Temporal lobe (tissue), 2 donors: ENCODE measurements around a stretch of chr2.

DNA sequence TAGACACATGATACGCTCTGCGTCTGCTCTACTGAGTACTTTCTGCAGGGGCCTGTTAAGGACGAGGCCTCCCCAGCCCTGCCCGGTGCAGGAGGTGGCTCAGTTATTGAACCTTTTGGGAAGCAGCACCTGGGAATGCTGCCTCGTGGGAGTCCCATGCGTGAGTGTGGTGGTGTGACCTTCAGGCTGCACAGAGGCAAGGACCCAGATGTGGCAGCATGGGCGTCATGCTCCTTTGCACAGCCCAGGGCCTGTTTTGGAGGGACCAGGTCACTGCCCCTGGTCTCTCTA lies 21.8 kb downstream of the ASB1 start:
- RAMPAGE, long total RNA = no peak

GRCh38 chr2:238601325-238601965 lies 174.7 kb downstream of the ASB1 start:
- RAMPAGE, long total RNA = no peak

DNA sequence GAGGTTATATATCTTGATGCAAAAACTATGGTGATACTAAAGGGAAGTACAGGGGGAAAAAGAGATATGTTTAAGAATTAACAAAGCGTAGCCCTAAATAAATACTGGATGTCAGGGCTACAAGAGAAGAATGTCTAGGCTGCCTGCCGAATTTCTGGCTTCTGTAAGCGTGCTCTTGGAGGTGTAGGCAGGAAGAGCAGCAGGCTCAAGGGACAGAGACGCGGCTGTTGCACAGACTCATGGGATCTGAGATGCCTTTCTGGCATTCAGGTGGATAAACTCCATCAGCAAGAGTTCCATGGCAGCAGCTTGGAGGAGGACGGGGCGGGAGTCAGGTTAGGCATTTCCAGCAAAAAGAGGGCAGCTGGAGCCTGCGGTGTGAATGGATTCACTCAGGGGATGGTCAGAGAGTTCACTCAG lies 123.2 kb upstream of the TWIST2 start:
- RAMPAGE, long total RNA = no peak

- RAMPAGE, long total RNA = no peak
Measured at GRCh38 chr2:238904239-238904992, 56.5 kb downstream of the TWIST2 start.

DNA sequence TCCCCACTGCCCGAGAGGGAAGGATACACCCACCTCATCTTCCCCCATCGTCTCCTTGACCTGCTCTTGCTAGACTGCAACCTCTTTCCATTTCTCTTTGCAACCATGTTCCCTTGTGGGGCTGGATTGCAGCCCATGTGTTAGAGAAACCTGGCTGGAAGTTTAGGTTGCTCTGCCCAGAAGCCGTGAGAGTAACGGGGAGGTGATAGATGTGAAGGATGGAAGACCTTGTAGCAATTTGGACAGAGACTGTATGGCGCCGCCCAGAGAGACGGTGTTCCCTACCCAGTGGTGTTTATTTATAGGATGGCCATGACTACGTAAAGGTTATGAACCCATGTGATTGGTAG lies 143.7 kb downstream of the TWIST2 start:
- RAMPAGE, long total RNA = no peak

DNA sequence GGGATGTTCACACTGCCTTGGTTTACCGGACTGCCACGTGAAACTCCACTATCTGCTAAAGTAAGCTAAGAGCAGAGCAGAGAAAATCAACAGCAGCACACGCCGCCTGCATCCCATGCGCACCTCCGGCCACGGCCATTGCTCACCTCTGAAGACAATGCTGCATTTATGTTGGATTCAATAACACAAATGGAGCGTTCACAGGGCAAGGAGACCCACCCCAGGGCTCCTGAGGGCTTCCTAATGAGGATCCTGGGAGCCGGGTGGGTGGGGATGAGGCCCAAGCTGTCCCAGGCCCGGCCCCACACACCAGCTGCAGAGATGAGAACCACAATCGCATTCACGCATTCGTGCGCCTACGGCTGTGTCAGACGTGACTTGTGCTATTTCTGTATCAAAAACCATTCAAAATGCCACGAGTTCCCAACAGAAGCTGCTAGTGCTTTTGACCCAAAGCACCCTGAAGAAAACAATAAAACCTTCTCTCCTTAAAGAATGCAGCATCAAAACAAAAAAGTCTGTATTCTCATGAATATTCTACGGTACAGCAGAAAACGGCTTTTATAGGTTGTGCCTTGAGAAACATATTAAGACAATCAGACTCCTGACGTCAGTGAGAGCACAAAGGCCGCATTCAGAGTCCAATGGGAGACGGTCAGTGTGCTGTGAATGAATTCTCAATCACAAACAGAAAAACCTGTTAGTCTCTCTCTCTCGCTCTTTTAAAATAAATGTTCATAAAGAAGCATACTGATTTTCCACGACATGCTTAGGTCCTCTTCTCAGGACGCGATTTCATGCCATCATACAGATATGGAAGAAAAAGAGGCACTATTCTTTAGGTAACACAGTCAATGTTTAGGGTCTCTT lies 205.4 kb downstream of the HDAC4 start:
- RAMPAGE, long total RNA = no peak

DNA sequence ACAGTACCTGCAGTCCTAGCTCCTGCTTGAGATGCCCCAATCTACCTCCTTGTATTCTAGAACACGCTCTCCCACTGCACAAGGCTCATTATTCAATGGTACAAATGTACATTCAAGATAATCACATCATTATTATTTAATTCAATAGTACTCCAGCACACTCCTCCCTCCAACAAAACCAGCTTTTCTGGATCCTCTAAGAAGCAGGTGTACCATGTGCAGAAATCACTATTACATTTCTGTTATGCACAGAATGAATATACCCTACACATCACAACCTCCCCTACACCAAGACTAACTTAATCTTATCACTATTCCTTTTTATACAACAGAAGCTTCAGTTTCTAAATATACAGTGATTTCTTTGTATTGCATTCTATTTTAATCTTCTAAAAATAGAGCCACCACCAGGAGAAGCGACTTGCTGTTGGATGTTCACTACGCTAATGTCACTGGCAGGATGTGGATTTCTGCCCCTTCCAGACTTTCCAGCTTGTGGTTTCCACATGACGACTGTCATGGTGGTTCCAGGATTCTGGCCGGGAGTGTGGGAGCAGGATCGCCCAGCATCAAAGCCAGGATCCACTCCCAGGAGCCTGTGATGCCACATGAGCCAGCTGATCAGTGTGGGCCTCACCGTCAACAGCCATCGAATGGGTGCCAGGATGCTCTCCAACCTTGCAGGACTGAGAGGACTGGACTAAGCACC lies 149.0 kb downstream of the HDAC4 start:
- RAMPAGE, long total RNA = no peak

GRCh38 chr2:239259519-239260197 lies 141.2 kb downstream of the HDAC4 start:
- RAMPAGE, long total RNA = no peak

DNA sequence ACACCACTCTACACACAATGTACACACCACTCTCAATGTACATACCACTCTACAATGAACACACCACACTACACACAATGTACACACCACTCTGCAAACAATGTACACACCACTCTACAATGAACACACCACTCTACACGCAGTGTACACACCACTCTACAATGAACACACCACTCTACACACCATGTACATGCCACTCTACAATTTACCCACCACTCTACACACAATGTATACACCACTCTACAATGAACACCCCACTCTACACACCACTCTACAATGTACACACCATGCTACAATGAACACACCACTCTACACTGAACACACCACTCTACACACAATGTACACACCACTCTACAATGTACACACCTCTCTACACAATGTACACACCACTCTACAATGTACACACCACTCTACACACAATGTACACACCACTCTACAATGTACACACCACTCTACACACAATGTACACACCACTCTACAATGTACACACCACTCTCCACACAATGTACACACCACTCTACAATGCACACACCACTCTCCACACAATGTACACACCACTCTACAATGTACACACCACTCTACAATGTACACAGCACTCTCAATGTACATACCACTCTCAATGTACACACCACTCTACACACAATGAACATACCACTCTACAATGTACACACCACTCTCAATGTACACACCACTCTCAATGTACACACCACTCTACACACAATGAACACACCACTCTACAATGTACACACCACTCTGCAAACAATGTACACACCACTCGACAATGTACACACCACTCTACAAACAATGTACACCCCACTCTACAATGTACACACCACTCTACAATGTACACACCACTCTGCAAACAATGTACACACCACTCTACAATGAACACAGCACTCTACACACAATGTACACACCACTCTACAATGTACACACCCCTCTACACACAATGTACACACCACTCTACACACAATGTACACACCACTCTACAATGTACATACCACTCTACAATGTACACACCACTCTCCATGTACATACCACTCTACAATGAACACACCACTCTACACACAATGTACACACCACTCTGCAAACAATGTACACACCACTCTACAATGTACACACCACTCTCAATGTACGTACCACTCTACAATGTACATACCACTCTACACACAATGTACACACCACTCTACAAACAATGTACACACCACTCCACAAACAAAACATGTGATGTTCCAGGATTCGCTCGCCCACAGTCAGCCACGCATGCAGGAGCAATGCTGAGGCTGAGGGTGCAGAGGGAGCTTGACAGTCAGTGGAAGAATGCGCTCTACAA lies 118.5 kb downstream of the HDAC4 start:
- RAMPAGE, long total RNA = no peak

DNA sequence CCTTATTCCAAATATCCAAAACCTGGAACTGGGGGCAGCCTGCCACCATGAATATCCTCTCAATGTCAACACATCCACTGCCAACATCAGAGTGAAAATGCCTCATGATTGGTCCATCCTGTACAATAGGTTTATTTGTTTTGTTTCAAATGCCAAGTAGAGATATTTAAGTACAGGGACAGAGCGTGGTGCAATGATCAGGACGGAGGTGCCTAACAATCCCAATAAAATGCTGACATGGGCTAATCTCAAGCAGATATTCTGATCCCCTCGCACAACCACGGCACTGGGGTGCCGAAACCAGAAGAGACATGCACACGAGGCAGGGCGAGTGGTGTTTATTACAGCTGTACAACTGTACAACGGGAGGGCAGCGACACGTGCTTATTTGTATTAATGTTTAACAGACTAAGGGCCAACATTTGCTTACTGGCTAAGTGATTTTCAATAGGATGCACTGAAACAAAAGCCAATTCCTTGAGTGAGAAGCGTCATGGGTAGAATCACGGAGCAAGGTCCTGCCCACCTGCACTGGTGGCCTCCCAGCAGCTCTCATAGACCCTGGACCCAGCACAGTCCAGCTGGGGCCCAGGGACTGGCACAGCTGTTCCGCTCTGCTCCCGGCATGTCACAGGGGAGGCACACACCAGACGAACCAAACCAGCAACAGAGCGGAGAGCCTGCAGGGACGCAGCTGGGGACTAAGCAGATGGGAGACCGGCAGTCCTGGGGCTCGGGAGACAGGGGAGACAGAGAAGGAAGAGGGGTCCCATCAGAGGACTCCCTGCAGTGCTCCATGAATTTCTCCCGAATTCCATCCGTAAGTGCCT lies 101.4 kb downstream of the HDAC4 start:
- RAMPAGE, long total RNA = no peak

- RAMPAGE, long total RNA = no peak
Measured at GRCh38 chr2:239381562-239382289, 19.1 kb downstream of the HDAC4 start.

GRCh38 chr2:239397884-239399038 lies 2.6 kb downstream of the HDAC4 start:
- RAMPAGE, long total RNA = no peak

- RAMPAGE, long total RNA = no peak
Measured at GRCh38 chr2:239439233-239439913, 38.6 kb upstream of the HDAC4 start.

DNA sequence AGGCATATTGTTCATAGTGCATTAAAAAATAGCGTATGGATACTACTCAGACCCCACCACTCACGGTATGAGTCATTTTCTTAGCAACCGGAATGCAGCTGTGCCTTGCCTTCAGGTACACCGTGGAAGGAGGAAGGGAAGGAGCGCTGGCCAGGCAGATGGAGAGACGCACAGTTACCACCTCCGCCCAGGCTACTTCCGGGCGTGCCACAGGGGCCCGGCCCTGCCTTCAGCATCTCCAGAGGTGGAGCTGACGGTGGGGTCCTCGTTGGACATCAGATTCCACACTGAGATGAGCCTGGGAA lies 82.0 kb upstream of the HDAC4 start:
- RAMPAGE, long total RNA = no peak

GRCh38 chr2:239500675-239501718 lies 100.2 kb upstream of the HDAC4 start:
- RAMPAGE, long total RNA = no peak

DNA sequence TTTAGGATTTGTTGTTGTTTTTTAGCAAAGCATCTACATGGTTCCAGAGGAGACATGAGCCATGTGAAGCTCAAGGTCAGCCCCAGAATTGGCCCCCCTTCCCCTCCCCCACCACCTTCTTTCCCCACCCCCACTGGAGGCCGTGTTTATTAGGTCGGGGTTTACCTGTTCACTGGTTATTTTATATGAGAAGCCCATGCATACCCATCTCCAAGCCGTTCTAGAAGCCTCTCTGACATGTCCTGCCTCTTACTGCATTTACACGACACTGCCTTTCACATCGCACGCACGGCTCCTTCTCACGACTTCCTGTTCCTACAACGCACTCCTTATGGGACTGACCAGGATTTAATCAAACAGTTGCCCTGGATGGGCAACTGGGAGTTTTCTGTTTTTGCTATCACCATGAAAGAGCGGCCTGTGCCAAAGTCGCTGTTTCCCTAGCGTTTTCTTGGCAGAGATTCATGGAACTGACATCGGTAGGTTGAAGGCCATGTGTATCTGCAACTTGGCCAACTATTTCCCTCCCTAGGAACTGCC lies 97.0 kb upstream of the OTOS start:
- RAMPAGE, long total RNA = no peak

- RAMPAGE, long total RNA = no peak
Measured at GRCh38 chr2:240452415-240453330, 17.2 kb downstream of the GPC1 start.

DNA sequence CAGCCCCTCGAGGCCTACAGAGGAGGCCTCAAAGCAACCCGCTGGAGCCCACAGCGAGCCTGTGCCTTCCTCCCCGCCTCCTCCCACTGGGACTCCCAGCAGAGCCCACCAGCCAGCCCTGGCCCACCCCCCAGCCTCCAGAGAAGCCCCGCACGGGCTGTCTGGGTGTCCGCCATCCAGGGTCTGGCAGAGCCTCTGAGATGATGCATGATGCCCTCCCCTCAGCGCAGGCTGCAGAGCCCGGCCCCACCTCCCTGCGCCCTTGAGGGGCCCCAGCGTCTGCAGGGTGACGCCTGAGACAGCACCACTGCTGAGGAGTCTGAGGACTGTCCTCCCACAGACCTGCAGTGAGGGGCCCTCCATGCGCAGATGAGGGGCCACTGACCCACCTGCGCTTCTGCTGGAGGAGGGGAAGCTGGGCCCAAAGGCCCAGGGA lies 31.2 kb downstream of the GPC1 start:
- RAMPAGE, long total RNA = no peak

DNA sequence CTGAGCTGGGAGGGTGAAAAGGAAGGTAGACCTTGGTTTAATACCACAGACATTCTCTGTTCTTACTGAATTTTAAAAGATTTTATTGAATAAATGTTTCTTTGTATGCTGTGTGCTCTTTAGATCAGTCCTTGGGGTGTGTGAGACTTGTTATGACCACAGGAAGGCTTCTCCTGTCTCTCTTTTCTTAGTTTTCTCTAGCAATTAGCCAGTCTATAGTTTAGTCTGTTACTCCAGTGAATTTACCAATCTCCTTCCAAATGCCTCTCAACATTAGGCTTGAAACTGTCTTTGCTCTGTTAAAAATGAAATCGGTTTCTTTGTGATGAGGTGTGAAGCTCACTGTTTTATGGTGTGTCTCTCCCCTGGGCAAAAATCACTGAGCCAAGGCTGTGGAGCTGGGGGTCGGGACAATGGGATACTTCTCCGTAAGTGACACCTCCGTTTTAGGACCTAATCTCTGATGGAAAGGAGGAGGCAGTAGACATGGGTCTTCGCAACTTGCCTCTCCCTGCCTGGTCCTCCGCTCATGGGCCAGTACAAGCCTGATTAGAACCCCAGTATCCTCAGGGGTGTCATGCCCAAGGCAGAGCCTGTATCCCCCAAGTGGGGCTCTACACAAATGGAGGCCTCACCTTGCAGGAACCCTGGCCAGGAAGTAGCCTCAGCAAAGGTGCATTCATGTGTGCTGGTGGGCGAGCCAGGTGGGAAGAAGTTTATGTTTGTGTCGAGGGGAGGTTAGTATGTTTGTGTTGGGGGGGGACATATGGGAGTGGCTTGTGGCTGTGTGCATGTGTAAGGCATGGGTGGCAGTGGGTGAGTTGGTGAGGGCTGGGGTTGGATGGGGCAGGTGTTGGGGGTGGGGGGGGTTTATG lies 60.1 kb downstream of the ANKMY1 start:
- RAMPAGE, long total RNA = no peak

- RAMPAGE, long total RNA = no peak
Measured at GRCh38 chr2:240578095-240578786, 8.3 kb upstream of the CAPN10 start.